Measurements from ENCODE around the genes CHMP5, AQP7, AQP3 and CCL19.

GRCh38 chr9:33220921-33221867, 18.8 kb upstream of the SPINK4 start:
- PRO-cap, result bidirectional peak, plus-strand start at chr9:33221209, minus-strand start at chr9:33221103; bidirectional peak, plus-strand start at chr9:33221577, minus-strand start at chr9:33221479

- PRO-cap, result no peak
These were observed 10.2 kb downstream of the BAG1 start for GRCh38 chr9:33254067-33255033.

- PRO-cap, result bidirectional peak, plus-strand start at chr9:33265076, minus-strand start at chr9:33264708
These were observed at the start of gene CHMP5 for GRCh38 chr9:33264571-33265382. Gene CHMP5, plus strand, starts transcription at chr9:33265049.

DNA sequence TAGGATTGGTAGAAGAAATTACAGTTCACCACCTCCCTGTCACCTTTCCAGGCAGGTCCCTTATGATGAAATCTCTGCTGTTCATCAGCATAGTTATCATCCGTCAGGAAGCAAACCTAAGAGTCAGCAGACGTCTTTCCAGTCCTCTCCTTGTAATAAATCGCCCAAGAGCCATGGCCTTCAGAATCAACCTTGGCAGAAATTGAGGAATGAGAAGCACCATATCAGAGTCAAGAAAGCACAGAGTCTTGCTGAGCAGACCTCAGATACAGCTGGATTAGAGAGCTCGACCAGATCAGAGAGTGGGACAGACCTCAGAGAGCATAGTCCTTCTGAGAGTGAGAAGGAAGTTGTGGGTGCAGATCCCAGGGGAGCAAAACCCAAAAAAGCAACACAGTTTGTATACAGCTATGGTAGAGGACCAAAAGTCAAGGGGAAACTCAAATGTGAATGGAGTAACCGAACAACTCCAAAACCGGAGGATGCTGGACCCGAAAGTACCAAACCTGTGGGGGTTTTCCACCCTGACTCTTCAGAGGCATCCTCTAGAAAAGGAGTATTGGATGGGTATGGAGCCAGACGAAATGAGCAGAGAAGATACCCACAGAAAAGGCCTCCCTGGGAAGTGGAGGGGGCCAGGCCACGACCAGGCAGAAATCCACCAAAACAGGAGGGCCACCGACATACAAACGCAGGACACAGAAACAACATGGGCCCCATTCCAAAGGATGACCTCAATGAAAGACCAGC, 4.4 kb downstream of the NFX1 start:
- PRO-cap, result bidirectional peak, plus-strand start at position 401 of the sequence, minus-strand start at position 304 of the sequence

DNA sequence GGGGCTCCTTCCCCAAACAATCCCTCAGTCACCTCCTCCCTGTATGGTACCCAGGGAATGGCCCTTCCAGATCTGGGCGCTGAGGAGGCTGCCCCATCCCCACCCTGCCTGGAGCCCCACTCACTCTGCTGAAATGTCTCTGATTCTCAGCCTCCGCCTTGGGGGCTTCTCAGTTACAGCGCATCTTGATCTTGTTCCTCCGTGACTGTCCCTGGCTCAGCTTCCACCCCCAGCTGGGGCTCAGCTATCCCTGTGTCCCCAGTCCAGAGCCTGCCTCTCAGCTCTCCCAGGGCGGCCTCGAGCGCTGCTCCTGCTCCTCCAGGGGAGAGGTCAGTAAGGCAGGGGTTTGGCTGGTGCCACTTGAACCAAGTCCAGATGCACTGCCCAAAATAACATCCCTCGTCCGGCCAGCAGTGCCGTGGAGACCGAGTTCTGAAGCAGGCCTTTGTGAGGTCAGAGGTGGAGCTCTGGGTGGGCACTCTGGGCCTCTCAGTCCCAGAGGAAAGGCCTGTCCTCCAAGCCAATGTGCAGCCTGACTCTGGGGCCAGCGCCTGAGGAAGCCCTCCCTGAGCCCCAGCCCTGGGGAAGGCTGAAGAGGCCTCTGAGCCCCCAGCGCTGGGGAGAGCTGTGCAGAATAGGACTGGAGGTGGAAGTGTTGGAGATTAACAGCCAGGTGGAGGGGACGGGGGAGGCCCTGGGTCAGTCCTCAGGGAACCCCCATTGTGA, at the start of gene AQP7:
Gene AQP7 (minus strand): TSS at position 320 of the 726 bp plus-strand sequence.
- PRO-cap, result no peak

- PRO-cap, result no peak
These were observed 2.0 kb downstream of the AQP3 start for GRCh38 chr9:33445091-33446058.

- PRO-cap, result no peak
These were observed at the start of gene AQP3 for GRCh38 chr9:33447335-33448119. Gene AQP3, minus strand, starts transcription at chr9:33447593.

GRCh38 chr9:33923643-33924552, 106.9 kb downstream of the UBE2R2 start:
- PRO-cap, result no peak

DNA sequence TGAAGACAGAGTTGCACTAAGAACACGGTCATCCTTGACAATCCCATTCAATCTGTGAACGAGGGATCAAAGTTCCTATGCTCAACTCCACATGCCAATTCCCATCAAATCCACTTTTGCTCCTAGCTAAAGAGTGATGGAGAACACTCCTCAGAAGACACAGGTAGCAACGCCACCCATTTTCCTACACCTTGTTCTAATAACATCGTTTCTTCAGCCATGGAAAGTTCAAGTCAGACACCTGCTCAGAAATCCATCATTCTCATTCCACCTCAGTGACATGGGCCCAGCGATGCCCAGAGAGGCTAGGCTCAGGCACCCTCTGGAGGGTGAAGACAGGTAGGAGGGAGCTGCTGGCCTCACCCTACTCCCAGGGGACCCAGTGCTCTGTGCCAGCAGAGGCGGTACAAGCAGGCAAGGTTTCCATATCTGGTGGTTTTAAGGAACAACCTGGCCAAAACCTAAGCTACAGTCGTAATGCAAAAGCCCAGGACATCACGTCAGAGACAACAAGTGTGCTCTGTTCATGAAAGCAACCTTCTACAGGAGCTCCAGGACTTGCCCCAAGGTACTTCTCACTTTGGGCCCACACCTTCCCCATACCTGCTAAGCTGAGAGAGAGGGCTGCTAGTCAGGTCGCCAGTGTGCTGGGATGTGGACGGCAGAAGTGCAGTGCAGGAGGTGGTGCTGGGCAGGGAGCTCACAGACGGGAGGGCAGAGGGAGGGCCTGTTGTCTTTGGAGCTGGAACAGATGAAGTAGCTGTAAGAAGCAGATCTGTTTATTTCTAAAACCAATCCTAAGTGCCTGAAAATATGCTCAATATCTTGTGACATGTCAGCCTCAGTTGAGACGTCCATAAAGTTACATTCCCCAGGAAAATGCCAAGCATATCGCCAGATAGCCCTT, 115.5 kb downstream of the UBAP2 start:
- PRO-cap, result no peak

- PRO-cap, result no peak
These were observed 74.5 kb downstream of the KIF24 start for GRCh38 chr9:34254596-34254966.

- PRO-cap, result no peak
These were observed 885 bp upstream of the C9orf24 start for GRCh38 chr9:34398453-34398937.

- PRO-cap, result no peak
These were observed 30.0 kb downstream of the CNTFR start for GRCh38 chr9:34559451-34559919.

- PRO-cap, result no peak
These were observed at the start of gene CCL19 for GRCh38 chr9:34691151-34691717. Gene CCL19, minus strand, starts transcription at chr9:34691276.

DNA sequence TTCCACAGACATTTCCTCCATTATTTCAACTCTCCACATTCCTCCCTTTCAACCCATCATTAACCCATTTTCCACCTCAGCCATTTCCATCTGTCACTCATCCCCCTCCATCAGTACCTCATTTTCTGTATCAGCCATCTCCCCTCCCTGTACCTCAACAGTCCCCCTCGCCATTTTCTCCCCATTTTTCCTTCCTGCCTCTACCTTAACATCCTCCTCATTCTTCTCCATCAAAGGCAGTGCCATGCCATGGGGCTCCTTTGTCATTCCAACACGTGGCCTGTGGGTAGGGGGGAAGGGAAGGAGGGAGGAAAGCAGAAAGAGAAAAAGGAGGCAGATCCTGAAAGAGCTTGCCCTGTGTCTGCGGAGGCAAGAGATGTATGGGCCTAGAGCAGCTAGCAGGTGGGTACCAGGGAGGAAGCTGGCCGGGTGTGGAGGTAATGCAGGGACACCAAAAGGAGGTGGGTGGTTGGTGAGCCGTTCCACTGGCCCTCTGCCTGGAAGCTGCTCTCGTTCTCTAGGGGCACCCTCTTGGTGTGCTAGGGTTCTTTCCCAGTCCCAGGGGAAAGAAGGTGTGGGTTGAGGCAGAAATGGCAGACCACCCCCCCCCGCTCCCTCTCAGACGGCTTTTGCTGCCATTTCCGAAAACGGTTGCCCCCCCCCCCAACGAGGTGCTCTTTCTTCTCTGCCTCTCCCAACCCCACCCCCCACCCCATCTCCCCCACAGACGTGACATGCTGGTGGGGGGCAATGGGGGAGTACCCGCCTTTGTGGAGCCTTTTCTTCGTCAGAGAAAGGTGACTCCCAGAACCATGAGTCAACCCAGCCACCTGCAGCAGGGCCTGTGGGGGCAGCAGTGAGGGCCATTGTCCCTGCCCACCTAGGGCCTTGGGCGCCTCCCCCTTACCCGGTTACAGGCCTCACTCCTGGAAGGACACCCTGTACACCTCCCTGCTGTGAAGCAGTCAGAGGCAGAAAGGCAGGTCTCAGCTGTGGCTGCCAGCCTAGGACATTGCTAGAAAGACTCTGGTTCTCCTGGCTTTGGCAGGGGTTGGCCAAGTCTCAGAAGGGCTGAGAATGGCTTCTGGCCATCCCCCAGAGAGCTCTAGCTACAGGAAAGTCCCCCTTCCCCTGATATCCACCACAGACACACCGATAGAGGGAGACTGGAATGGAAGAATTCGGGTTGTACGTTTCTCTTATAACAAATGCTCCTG, 1.9 kb downstream of the DNAJB5 start:
- PRO-cap, result no peak

DNA sequence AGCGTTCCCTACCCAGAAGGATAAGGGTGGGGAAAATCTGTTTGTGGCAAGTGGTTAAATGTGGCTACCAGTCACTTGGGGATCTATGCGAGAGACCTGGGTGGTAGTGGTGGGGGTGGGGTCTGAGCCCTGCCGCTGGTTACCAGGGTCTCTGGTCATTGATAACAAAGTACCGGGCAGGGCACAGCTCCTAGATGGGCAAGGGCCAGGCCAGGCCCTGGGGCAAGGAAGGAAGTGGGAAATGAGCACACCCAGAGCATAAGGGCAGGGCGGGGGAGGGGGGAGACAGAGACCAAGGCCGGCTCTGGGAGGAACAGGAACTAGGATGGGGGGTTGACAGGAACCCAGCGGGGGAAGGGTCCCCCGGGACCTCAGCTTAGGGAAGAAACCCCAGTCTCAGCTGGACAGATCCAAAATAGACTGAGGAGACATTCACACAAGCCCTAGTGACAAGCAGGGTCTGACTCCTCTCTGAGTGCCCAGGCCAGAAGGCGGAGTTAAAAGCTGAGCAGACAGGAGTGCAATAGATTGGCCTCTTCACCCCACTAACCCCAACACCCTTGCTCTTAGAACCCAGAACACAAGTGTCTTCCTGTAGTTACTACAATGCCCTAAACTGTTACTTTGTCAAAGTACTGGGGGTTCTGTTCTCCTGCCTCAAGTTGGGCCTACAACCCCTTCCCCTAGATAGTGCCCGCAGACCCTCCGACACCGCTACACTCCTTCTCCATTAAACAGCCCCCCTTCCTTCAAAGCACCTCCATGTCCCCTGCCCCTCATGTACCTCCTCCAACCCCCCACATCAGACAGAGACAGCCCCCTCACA, 674 bp downstream of the ATOSB start:
- PRO-cap, result bidirectional peak, plus-strand start at position 407 of the sequence, minus-strand start at position 236 of the sequence

GRCh38 chr9:35162866-35163414, 1.1 kb downstream of the UNC13B start:
- PRO-cap, result no peak

- PRO-cap, result no peak
These were observed 36.6 kb downstream of the RUSC2 start for GRCh38 chr9:35526559-35526859.

GRCh38 chr9:35562843-35563390, 761 bp downstream of the FAM166B start:
- PRO-cap, result no peak

DNA sequence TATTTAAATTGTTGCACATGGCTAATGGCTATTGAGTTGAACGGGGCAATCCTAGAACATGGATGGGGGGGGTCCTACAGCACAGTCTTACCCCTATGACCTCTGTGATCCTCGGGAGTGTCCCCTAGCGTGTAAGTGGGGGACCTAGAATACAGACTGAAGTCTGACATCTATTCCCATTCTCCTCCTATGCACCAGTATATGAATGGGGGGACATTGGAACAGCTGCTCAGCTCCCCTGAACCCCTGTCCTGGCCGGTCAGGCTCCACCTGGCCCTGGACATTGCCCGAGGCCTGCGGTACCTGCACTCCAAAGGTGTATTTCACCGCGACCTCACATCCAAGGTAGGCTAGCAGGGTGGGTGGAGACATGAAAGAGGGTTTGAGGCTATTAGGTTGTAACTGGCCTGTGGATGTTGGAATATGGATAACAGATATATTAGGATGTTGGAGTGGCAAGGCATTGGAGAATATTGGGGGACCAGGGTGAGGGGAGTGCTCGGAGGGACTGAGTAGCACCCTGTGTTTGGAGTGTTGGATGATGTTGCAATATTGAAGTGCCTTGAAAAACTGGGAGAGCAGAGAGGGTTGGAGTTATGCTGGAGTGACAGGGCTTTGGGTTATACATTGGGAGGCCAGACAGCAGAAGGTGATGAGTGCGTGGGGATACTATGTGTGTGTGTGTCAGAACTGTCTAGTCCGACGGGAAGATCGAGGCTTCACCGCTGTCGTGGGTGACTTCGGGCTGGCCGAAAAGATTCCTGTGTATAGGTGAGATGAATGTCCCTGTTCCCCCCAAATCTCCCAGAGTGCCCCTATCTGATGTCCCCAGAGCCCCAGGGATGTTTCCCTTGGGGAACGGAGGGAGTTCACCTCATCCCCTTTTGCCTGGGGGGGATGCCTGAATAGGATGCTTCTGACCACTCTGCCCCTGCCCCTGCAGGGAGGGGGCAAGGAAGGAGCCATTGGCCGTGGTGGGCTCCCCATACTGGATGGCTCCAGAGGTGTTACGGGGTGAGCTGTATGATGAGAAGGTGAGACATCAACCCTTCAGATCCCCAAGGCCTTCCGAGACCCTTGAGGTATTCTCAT, 1.9 kb downstream of the TESK1 start:
- PRO-cap, result no peak

DNA sequence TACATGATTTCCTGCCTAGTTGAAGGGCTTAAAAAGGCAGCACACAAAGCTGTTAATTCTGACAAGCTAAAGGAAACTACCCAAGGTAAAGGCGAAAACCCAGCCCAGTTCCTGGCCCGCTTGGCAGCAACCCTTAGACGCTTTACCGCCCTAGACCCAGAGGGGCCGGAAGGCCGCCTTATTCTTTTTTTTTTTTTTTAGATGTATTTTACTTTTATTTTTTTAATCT, 12.0 kb downstream of the SIT1 start:
- PRO-cap, result no peak

All from NALM6 (cell line).